ENCODE measurements around the genes NBL1 and VWA5B1.

- PRO-cap: no peak
Measured at GRCh38 chr1:19462902-19463916, 22.1 kb downstream of the CAPZB start.

- PRO-cap: no peak
Measured at GRCh38 chr1:19592921-19593291, 3.9 kb upstream of the MICOS10 start.

GRCh38 chr1:19644058-19644590, at the start of gene NBL1:
Gene NBL1 (plus strand): TSS chr1:19644311.
- PRO-cap: bidirectional peak, plus-strand start at chr1:19644311, minus-strand start at chr1:19644174

DNA sequence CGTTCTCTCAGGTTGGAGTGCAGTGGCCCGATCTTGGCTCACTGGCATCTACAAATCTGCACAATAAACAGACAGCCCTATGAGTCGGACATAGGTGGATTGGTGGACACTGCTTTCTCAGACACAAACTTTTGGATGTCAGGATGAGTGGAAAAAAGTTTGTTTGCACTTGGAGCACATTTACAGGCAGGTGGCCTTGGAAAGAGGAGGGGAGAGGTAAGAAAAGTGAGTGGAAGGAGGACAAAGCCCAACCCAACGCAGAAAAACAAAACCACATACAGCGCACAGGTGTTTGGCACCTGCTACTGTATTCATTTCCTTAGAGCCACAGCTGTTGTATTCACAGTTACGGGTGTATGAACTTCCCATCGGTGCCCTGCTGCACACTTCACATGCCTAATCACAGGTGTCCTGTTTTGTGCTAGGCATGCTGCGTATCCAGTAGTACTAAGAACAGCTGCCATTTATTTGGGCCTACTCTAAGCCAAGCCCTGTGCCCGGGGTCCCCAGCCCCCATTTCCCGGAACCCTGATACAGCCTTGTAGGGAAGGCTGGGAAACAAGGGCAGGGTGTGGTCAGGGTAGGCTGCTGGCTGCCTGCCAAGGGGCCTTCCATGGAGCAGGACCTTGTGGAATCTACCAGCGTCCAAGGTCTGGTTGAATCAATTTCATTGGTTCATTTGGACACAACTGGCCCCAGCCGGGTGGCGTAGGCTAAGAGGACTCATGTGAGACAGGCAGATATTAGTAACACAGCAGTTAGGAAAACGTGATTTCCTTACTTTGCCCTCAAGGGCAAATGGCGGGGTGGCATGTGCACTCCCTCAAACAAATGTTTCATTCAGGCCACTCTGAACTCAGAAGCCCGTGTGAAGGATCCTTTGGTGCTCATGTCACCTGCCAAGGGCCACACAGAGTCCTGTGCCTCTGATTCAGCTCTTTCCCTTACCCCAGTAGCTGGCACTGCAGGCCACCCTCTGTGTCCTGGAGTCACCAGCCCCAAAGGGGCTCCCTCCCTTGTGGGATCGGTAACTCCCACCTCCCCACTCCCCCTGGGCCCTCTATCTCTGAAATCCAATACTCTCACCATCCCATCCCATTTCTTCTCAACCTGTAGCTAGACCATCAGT, 852 bp upstream of the RNF186 start:
- PRO-cap: no peak

DNA sequence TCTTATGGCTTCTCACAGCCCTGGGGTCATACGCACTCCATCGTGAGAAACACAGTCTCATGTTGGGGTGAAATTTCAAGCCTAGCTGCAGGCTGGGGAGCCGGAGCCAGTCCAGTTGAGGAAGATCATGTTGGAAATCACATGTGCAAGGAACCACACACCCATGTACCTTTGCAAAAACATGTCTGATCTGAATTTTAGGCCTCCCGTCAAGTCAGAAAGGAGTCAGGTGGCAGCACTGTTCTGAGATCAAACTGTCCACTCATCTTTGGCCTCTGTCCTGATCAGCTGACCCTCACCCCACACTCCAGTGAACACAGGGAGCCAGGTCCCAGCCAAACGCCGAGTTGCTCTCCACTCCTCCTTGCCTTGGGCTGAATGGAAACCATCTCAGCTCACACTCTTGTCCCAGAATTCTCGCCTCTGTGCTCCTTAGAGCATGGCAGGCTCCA, 4.5 kb upstream of the RNF186 start:
- PRO-cap: no peak

GRCh38 chr1:19860413-19860703, 21.8 kb upstream of the OTUD3 start:
- PRO-cap: no peak

DNA sequence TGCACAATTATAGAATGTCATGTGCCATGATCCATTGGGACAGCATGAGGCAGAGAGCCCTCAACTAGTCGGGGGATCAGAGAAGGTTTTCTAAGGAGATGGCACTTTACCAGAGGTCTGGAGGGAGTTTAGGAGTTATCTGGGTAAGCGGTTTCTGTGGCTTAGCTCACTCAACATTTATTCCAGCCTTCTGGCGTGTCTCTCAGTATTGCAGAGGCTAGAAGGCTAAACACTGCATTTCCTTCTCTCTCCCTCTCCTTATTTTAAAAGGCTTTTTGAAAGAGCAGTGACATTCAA, 8.8 kb upstream of the PLA2G2A start:
- PRO-cap: no peak

GRCh38 chr1:20083048-20083784, 13.2 kb downstream of the PLA2G5 start:
- PRO-cap: no peak

- PRO-cap: no peak
Measured at GRCh38 chr1:20178545-20179332, 7.2 kb upstream of the UBXN10 start.

DNA sequence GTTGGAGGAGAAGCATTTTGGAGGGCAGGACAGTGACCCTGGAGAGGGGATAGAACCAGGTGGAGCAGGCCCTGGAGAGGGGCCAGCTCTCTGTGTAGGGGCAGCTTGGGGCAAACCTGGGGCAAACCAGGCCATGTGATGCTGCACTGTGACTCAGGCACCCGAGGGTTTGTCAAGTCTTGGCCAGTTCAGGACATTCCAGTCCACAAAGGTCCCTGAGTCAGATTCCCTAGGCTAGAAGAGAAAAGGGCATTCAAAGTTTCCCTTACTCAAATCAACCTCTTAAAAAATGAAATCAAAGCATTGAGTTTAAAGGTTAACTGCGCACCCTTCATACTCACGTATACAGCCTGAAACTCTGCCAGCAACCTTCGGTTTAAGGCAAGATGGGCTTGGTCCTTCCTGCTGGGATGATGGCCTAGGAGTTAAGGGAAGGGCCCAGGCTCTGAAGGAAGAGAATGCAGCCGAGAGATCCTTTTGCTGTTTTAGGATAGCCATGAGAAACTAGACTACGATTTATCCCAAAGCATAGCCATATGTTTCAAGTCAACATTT, 25.3 kb upstream of the PLA2G2C start:
- PRO-cap: no peak

- PRO-cap: no peak
Measured at GRCh38 chr1:20290445-20291168, at the start of gene VWA5B1. Gene VWA5B1 (plus strand): TSS chr1:20290875.

DNA sequence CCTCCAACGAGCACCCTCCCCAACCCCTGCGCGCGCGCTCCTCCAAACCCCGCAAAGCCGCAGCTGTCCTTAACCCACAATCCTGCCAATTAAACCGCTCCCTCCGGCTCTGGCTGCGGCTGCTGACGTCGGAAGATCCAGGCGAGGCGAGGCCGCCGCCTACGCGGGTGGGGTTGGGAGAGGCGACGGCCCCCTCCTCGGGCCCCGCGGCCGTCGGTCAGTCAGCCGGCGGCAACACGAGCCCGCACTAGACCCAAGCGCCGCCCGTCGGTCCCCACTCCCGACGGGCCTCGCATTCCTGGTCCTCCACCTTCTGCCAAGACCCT, 75.3 kb downstream of the VWA5B1 start:
- PRO-cap: unidirectional peak, plus-strand start at position 220 of the sequence

- PRO-cap: no peak
Measured at GRCh38 chr1:20637662-20638338, 4.5 kb downstream of the PINK1 start.

GRCh38 chr1:20666786-20667207, 5.6 kb upstream of the DDOST start:
- PRO-cap: no peak

DNA sequence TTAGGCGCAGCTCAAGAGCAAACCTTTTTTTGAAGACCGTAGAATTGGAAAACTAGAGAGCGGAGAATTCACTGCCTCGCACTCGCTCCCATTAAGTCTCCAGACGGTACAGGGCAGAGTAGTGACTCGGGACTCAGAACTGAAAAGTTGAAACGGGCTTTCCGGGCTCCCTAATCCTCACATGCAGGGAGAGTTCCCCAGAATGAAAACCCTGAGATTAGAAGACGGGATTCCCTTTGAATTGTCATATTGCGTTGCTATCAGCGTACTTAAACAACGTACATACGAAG, 460 bp upstream of the HP1BP3 start:
- PRO-cap: bidirectional peak, plus-strand start at position 94 of the sequence, minus-strand start at position 93 of the sequence

GRCh38 chr1:20792138-20792590, 5.1 kb upstream of the HP1BP3 start:
- PRO-cap: no peak

- PRO-cap: no peak
Measured at GRCh38 chr1:20864452-20864805, 77.3 kb upstream of the HP1BP3 start.

DNA sequence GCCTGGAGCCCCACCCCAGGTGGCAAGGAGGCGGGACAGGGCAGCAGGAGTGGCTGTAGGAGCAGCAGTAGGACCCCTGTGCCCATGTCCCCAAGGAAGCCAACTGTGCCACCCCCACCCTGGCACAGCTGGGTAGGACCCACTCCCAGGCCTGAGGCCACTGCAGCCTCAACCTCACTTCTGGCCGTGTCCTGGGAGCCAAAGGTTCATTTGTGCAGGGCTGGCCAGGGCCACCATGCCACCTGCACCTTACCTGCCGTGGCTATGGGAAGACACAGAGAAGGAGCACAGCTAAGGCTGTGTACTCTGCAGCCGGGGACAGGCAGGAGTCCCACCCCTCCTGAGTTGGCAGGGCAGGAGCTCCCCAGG, 141.7 kb downstream of the EIF4G3 start:
- PRO-cap: no peak

GRCh38 chr1:21139562-21140401, 36.9 kb downstream of the EIF4G3 start:
- PRO-cap: no peak

- PRO-cap: no peak
Measured at GRCh38 chr1:21176468-21176762, 282 bp downstream of the EIF4G3 start.